Measurements from ENCODE around the genes ACKR3 and MLPH.

- RRBS: no CpG with 5 or more reads among the region's 20 CpGs
Measured at GRCh38 chr2:236569293-236570382, at the start of gene ACKR3. Gene ACKR3, plus strand, starts transcription at chr2:236569825.

- RRBS: no CpG with 5 or more reads among the region's 12 CpGs
Measured at GRCh38 chr2:236571030-236571777, 1.6 kb downstream of the ACKR3 start.

- RRBS: no CpG with 5 or more reads among the region's 20 CpGs
Measured at GRCh38 chr2:236577437-236578282, 8.0 kb downstream of the ACKR3 start.

GRCh38 chr2:236626092-236626702 lies 56.6 kb downstream of the ACKR3 start:
- RRBS: 62% methylated on average over 3 of the region's 13 CpGs

- RRBS: no CpG with 5 or more reads among the region's 12 CpGs
Measured at GRCh38 chr2:236688083-236688807, 118.6 kb downstream of the ACKR3 start.

DNA sequence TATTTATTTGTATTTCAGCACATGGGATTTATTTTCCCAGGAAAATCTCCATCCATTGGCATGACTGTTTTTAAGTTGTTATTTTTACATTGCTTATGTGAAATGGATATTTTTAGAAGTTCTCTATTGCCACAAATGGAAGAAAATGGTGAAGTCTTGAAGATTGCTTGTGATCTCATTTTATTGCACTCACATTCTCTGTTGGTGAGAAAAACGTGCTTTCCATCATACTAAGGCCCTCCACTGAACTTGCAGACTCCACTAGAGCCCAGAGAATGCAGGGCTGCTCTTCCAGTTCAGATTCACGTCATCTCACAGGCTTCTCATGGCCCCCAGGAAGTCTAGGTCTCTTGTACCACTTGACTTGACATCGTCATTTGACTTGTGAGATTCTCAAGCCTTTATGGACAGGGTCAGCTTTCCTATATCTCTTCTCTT lies 254.8 kb upstream of the COPS8 start:
- RRBS: no CpG with 5 or more reads among the region's 3 CpGs

DNA sequence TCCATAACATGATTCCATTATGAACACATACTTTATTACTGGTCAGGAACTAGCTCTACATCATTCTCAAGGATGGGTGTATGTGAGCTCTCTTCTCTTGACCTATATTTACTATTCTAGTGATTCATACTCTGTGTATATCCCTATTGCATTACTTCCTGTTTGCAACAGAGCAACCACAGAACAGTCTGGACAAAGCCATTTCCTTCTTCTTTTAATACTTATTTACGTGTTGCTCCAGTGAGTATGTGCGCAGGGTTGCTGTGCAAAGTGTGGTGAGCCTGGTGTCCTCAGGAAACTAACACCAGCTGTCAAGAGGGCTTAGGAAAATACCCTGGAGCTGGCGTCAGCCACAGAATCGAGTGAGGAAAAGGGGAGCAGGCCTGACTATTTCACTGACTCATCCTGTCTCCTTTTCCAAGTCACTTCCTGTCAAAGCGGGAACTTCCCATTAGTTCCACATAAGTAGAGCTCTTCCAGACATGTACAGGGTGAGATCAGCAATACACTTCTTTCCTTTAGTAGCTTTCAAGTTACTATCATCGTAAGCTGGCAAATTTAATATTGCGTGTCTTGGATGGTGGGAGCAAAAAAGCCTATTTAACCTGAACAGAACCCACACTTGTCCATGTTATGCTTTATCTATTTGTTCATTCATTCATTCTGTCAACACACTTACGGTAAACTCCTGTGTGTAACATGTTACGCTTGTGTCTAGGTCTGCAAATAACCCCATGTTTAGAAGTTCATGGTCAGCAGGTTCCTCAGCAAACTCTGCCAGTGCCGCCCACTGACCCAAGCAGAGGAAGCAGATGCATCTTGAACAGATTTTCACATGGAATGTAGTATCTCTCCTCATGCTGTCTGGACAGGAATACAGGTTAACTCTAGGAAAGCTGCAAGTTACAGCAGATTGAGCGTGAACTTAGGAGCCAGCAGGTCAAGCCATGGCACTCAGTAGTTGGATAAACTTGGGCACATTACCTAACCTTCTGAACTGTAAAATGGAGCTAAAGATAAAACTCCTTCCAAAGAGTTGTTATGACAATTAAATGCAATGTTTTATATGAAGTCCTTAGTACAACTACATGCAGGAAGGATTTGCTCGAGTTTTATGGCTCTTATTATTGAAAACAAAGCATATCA lies 213.9 kb upstream of the COPS8 start:
- RRBS: no CpG with 5 or more reads among the region's 12 CpGs

GRCh38 chr2:236887598-236887976 lies 198.1 kb upstream of the COPS8 start:
- RRBS: no CpG with 5 or more reads among the region's 7 CpGs

- RRBS: no CpG with 5 or more reads among the region's 8 CpGs
Measured at GRCh38 chr2:236928385-236929149, 157.1 kb upstream of the COPS8 start.

GRCh38 chr2:236988445-236989396 lies 97.0 kb upstream of the COPS8 start:
- RRBS: no CpG with 5 or more reads among the region's 16 CpGs

GRCh38 chr2:237126465-237127386 lies 41.0 kb downstream of the COPS8 start:
- RRBS: no CpG with 5 or more reads among the region's 14 CpGs

DNA sequence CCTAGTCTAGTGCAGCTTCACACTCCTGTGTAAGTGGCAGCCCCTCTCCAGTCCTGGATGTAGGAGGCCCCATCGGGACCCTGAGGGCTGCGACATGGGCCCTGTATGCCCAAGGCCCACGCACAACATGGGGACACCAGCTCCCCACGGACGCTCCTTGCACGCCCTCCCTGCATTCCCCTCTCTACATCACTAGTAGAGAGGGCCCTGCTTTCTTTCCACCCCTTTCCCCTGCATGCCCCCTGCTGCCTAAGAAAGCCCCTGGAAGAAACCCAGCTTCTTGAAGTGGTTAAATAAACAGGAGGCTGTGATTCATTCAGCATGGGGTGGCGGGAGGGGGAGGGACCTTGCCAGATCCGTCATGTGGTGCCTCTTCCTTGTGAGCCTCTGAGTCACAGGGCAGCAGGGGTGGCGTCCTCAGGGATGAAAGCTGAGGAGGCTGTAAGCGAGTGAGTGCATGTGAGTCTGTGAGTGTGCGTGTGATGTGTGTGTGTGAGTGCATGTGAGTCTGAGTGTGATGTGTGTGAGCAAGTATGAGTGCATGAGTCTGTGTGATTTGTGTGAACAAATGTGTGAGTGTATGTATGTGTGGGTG lies 42.5 kb downstream of the COPS8 start:
- RRBS: no CpG with 5 or more reads among the region's 11 CpGs

DNA sequence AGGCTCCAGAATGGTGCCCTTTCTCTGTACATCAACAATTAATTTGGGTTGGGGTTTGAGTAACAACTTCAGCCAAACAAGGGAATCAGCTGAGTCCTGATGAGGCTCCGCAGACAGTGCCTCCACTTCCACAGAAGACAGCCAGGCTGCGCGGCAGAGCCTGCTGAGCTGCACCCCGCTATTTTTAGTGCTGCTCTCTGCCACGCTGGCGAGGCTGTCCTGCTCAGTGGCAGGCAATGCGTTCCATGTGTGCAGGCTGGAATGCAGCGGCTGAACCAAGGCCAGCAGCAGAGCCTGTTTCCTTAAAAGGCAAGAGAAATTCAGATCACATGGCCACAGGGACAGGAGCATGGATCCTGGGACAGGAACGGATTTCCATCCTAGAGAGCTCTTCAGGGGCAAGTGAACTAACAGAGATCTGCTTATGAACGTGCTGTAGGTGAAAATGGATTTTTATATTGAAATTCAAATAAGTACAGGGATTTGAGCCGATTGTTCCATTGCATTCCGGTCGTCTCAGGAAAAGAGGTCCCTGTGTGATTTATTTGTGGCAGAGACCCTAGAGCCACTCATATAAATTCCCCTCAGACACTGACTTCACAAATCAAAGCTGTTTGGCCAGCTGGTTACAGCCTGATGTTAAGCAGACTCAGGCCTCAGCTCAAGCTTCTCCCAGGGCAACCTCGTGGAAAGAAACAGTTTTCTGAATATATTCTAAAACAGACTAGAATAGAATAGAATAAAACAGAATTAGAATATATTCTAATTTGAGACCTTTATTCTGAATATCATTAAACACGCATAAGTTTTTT lies 98.6 kb downstream of the COL6A3 start:
- RRBS: no CpG with 5 or more reads among the region's 15 CpGs

DNA sequence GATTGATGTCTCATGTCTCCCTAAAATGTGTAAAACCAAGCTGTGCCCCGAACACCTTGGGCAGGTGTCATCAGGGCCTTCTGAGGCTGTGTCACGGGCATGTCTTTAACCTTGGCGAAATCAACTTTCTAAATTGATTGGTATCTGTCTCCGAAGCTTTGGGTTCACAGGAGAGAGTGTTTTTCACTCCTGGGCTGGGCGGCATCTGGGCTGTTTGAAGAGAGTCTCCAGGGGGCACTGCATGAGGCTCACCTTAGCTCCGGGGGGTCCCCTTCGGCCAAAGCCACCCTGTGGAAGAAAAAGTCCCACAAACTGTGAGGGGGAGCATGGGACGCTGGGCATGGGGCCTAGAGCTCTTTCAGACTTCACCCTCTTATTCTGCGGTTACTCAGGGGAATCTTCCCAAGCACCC lies 59.3 kb downstream of the COL6A3 start:
- RRBS: no CpG with 5 or more reads among the region's 9 CpGs

- RRBS: no CpG with 5 or more reads among the region's 18 CpGs
Measured at GRCh38 chr2:237411730-237412529, 2.0 kb downstream of the COL6A3 start.

- RRBS: no CpG with 5 or more reads among the region's 10 CpGs
Measured at GRCh38 chr2:237422208-237422629, 8.3 kb upstream of the COL6A3 start.

DNA sequence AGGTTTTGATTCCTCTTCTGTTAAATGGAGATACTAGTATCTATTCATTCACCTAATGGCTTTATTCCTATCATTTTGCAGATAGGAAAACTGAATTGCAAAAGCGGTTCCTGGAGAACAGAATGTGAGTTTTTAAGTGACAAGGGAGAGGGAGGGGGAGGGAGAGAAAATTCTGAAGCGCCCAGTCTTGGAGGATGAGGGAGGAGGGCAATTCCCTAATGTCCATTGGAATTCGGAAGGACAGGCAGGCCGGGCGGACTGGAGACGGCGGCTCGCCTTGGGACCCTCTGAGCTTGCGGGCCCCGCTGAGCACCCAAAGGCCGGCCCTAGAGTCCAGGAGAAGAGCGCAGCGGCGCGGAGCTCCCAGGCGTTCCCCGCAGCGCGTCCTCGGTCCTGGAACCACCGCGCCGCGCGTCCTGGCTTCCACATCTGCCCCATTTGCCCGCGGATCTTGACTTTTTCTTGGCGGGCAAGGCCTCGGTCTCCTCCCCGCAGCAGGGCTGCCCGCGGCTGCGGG lies 807 bp upstream of the MLPH start:
- RRBS: under 1% methylated on average over 8 of the region's 33 CpGs

DNA sequence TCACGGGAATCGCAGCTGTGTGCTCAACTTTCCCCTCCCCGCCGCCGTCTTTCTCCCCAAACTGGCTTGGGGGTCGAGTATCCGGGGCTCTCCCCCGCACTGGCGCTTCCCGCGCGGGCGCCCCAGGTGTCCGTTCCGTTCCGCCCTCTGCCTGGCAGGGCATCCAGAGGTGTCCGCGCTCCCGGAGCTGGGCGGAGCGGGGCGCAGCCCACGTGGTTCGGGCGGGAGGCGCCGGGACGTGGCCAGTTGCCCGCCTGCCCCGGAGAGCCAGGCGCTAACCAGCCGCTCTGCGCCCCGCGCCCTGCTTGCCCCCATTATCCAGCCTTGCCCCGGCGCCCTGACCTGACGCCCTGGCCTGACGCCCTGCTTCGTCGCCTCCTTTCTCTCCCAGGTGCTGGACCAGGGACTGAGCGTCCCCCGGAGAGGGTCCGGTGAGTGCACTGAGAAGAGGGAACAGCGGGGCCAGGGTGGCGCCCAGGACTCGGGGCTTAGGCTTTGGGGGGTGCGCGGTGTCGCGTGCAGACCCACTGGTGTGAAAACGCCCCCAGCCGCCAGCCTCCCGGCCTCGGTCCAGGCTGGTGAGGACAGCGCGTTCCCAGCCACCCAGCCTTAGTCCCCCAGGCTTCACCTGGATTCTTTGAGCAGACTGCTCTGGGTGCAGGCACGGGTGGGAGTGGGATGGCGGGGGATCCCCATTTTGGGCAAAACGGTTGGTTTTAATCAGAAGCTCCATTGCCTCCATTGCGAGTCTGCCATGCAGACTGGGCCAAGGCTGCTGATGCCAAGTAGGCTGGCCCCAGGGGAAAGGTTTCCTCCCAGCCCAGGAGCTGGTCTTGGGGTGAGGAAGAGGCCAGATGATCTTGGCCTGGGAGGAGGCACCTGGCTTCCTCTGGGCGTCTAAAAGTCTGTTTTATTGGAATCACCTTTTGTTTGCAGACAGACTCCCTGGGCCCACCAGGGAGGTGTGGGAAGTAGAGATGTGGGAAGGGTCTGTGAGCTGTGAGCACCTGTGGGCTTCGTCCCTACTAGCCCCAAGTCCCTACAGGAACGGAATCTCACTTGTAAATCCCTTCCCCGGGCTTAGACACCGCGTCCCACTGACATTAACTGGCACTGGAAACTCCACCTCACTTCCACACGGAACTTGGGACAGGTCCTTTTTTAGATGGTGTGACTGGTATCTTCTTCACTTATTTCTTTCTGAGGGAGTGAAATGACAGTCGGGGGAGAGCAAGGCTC lies at the start of gene MLPH:
Gene MLPH (plus strand): TSS at position 245 of the 1,239 bp plus-strand sequence.
- RRBS: 1% methylated on average over 28 of the region's 69 CpGs

DNA sequence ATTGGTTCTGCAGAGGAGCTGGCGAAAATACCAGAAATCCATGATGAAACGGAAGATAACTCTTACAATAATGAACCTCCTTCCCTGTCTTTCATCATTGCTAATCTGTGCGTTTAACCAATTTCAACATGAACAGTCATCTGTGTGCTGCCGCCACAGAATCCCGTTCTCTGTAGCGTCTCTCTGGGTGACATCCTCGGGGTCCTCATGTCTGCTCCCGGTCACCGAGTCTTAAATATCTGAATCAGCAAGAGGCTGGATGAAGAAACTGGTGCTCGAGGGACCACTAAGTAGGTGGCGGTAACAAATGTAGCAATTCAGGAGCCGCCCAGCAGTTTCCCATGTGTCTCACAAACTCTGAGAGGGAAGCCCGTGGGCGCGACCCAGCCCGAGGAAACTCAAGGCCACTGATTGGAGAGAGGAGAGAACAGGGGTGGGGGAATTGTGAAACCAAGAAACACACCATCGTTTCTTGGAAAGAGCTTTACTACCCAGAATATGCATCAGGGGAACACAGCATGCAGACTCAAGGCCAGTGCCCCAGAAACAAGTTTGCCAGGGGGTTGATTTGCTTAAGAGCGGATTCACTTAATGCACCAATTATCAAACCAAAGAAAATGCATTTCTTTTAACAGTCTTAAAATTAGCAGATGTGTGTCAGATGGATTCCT lies 10.7 kb downstream of the MLPH start:
- RRBS: no CpG with 5 or more reads among the region's 18 CpGs

Measured in T47D (cell line).